HepG2 (cell line): ENCODE measurements around the gene ADIPOR2.

GRCh38 chr12:1530635-1531790 lies 63.4 kb downstream of the FBXL14 start:
- RRBS, 2 experiments = 2 to 3% methylated on average over 91 to 105 of the region's 151 CpGs
CAGE:
- cytosol, long polyA minus RNA = no peak
- cytosol, long polyA plus RNA = no peak
- long polyA plus RNA = no peak
- nucleus, long polyA minus RNA = no peak
- nucleus, long polyA plus RNA = no peak

DNA sequence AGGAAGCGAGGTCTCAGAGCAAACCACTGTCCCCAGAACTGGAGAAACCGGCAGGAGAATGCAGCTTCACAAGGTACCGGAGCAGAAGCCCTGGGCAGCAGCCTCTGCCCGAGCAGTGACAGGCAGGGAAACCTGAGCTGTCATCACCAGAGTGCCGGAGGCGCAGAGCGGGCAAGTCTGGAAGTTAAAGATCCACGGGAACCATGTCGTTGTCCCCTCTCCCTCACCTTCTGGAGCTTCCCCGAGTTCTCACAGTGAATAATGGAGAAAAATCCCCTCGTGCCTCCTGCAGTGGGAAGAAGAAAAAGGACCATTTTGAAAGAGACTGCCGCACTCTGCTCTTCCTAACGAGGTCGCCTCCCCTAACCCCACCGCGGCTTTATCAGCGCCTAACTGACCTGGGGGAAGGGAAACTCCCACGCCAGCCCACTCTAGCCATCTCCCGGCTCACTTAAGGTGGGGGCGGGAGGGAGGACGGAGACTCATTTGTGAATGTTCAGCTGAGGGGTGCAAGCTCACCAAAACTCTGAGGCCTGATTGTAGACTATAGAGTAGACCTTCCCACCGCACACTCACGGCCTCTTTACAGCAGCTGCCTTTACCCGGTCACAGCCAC lies 27.7 kb downstream of the FBXL14 start:
- RRBS, 2 experiments = 8 to 11% methylated on average over 3 of the region's 24 CpGs
CAGE:
- cytosol, long polyA minus RNA = no peak
- cytosol, long polyA plus RNA = no peak
- long polyA plus RNA = no peak
- nucleus, long polyA minus RNA = no peak
- nucleus, long polyA plus RNA = no peak

DNA sequence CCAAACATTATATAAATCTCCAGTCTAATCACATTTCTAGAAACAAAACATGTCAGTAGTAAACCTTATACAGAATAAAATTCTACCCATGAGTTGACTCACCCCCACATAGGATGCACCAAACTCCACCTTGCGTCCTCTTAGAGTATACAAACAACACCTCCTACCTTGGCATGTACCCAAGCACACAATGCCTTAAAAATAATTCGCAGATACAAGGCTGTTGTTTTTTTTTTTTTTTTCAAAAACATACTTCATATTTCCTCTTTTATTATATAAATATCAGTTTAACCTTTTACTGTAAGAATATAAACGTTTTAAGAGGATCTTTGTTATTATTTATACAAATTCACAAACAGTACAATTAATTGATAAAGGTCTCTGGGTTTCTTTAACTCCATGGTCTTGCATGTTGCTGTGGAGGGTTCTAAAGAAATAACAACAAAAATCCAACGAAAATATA lies 3.2 kb downstream of the FBXL14 start:
- RRBS, 2 experiments = no CpG with 5 or more reads among the region's 4 CpGs
CAGE:
- cytosol, long polyA minus RNA = no peak
- cytosol, long polyA plus RNA = no peak
- long polyA plus RNA = no peak
- nucleus, long polyA minus RNA = no peak
- nucleus, long polyA plus RNA = no peak

GRCh38 chr12:1591585-1592316 lies 2.6 kb downstream of the FBXL14 start:
- RRBS, 2 experiments = no CpG with 5 or more reads among the region's 6 CpGs
CAGE:
- cytosol, long polyA minus RNA = no peak
- cytosol, long polyA plus RNA = no peak
- long polyA plus RNA = start-site peak on the minus strand at chr12:1591611-1591697, 31 and 26 reads in 2 replicates
- nucleus, long polyA minus RNA = no peak
- nucleus, long polyA plus RNA = no peak

- RRBS, 2 experiments = no CpG with 5 or more reads among the region's 16 CpGs
CAGE:
- cytosol, long polyA minus RNA = no peak
- cytosol, long polyA plus RNA = no peak
- long polyA plus RNA = no peak
- nucleus, long polyA minus RNA = no peak
- nucleus, long polyA plus RNA = no peak
Observed at GRCh38 chr12:1616087-1616971, 12.7 kb upstream of the WNT5B start.

DNA sequence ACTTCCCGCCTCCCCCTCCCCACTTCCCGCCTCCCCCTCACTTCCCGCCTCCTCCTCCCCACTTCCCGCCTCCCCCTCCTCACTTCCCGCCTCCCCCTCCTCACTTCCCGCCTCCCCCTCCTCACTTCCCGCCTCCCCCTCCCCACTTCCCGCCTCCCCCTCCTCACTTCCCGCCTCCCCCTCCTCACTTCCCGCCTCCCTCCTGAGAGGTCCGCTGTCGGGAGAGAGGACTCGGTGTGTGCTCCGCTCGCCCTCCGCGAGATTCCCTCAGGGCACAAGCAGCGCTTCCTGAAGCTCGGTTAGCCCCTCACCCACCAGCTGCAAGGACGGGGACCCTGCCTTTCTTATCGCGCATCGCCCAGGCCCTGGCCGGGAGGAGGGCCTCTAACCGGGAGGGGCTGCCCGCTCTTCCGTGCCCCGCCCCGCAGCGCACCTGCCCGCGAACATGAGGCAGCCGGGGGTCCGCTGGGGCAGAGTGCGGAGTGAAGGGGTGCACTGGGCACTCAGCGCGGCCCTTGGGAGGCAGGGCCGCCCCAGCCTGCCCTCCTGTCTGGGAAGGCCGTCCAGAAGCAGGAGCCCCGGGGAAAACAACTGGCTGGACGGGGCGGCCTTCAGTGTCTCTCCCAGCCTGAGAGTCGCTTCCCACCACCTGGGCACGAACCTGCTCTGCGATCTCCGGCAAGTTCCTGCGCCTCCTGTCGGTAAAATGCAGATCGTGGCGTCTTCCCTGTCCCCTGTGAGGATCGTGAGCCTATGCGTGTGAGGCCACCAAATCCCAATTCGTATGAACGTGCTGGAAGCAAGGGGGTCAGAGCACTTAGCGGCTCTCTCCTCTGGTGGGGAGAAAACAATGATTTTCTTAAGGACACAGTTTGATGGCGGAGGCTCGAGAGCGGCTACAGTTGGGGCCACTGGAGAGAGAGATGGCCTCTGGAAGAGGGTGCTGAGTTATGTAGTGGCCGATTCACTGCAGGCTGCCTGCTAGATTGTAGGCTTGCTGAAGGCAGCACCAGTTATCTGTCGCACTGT lies 28.0 kb upstream of the ADIPOR2 start:
- RRBS, 2 experiments = 85 to 86% methylated on average over 17 of the region's 60 CpGs
CAGE:
- cytosol, long polyA minus RNA = no peak
- cytosol, long polyA plus RNA = no peak
- long polyA plus RNA = no peak
- nucleus, long polyA minus RNA = no peak
- nucleus, long polyA plus RNA = no peak

GRCh38 chr12:1690440-1690931 lies 384 bp upstream of the ADIPOR2 start:
- RRBS, 2 experiments = no CpG with 5 or more reads among the region's 22 CpGs
CAGE:
- cytosol, long polyA minus RNA = no peak
- cytosol, long polyA plus RNA = no peak
- long polyA plus RNA = no peak
- nucleus, long polyA minus RNA = no peak
- nucleus, long polyA plus RNA = no peak

GRCh38 chr12:1690932-1691869 lies at the start of gene ADIPOR2:
Gene ADIPOR2, plus strand, starts transcription at chr12:1691070.
- RRBS, 2 experiments = 1 to 2% methylated on average over 17 to 19 of the region's 92 CpGs
CAGE:
- cytosol, long polyA minus RNA = no peak
- cytosol, long polyA plus RNA = no peak
- long polyA plus RNA = start-site peak on the plus strand at chr12:1690988-1691191, 48 and 35 reads in 2 replicates
- nucleus, long polyA minus RNA = no peak
- nucleus, long polyA plus RNA = start-site peak on the plus strand at chr12:1691000-1691112, 70 and 91 reads in 2 replicates

DNA sequence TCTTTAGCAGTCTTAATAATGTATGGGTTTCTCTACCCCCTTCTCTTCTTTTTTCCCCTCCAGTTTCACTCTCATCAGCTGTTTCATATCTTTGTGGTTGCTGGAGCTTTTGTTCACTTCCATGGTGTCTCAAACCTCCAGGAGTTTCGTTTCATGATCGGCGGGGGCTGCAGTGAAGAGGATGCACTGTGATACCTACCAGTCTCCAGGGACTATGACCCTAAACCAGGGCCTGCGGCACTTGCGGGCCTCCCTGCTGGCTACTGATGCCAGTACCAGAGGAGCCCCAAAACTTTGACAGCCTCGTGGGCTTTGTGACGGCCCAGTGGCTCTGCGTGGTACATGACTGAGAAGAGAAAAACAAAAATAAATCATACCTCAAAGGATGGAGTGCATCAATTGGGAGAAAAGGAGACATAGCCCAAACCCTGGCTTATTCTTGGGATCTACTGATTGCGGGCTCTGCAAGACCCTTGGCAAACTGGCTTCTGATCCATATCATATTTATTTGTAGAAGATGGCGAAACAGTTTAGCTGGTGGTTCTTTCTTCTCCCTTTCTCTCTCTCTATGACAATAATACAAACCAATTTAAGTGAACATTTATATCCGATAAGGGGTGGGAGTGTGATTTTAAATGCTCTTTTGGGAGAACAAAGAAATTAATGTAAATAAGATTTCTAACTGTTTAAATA lies 34.3 kb upstream of the LRTM2 start:
- RRBS, 2 experiments = no CpG with 5 or more reads among the region's 11 CpGs
CAGE:
- cytosol, long polyA minus RNA = no peak
- cytosol, long polyA plus RNA = no peak
- long polyA plus RNA = start-site peak on the plus strand centred at position 532 of the sequence, 424 bp wide, 119 and 122 reads in 2 replicates
- nucleus, long polyA minus RNA = no peak
- nucleus, long polyA plus RNA = no peak

DNA sequence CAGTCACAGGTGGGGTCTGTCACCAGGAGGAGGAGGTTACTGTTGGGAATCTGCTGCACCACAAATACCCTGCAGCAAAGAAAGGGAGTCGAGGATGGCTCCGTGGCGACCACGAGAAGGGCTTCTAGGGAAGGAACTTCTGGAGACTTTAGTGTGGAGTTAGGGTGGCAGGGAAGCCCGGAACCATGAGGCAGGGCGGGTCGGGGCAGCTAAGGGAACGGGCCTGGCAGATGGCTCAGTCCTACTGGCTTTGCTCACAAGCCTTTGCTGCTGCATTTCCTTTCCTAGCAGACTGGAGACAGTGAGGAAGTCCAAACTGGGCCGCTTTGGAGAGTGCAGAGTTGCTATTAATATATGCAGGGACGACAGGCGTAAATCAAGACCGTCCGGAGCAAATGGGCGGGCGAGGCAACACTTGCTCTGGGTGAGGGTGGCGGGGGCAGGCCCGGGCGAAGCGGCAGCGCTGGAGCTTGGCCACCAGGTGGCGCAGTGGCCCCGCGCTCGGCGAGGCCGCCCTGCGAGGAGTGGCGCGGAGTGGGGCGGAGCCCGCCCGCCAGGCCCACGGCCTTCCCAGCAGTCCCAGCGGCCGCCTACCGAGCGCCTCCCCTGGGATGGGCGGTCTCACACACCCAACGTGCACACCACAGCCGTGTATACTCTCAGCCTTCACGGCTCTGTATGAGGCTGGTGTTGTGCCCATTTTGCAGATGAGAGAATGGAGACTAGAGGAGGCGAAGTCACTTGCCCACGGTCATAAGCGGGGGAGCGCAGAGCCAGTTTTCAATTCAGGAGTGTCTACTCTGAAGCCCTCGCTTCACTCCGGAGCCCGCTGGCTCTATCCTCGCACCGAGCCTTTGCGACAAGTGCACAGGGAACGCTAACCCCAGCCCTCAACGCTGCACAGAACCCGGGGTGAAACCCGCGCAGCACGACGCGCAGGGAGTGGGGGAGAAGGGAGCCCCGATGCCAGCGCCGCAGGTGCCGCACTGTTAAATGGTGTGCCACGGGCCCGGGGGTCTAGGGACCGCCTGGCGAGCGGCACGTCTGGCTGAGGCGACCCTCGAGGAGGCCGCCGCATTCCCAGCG lies 24.3 kb upstream of the LRTM2 start:
- RRBS, 2 experiments = 76% methylated on average over 27 of the region's 74 CpGs
CAGE:
- cytosol, long polyA minus RNA = no peak
- cytosol, long polyA plus RNA = no peak
- long polyA plus RNA = no peak
- nucleus, long polyA minus RNA = no peak
- nucleus, long polyA plus RNA = no peak

DNA sequence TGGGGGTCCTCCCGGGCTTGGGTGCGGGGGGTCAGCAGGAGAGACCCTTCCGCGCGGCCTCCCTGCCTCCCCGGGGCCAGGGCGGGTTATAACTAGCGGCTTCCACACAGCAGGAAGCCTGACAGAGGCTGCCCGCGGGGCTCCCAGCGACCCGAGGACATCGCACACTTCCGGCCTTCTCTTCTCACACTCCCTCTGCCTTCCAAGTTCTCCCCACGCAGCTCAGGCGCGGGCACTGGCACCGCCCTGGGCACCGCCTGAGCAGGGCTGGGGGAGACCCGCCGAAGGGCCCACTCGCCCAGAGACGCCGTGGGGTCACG lies 23.6 kb upstream of the LRTM2 start:
- RRBS, 2 experiments = 83 to 90% methylated on average over 6 to 10 of the region's 25 CpGs
CAGE:
- cytosol, long polyA minus RNA = no peak
- cytosol, long polyA plus RNA = no peak
- long polyA plus RNA = no peak
- nucleus, long polyA minus RNA = no peak
- nucleus, long polyA plus RNA = no peak

DNA sequence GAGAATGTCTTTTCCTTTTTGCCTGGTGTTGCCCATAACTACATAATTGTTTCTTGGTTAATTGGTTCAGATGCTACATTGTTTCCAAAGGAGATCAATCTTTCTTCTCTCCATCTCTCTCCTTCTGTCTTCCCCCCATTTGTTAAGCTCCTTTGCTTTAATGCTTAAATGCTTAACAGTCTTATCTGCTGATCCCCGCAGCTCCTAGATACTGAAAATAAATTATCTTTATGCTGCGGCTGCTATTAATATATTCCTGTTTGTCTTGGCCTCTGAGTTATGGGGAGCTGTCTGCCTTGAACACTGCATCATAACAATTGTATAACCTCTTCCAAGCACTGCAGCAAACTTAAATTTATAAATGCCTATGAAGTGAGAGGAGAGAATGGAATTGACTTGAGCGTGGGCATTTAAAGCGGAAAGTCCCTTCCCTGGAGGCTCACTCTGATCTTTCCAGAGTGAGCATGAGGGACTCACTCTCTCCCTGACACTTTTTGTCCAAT lies 23.0 kb upstream of the DCP1B start:
- RRBS, 2 experiments = no CpG with 5 or more reads among the region's 4 CpGs
CAGE:
- cytosol, long polyA minus RNA = no peak
- cytosol, long polyA plus RNA = no peak
- long polyA plus RNA = no peak
- nucleus, long polyA minus RNA = no peak
- nucleus, long polyA plus RNA = no peak

DNA sequence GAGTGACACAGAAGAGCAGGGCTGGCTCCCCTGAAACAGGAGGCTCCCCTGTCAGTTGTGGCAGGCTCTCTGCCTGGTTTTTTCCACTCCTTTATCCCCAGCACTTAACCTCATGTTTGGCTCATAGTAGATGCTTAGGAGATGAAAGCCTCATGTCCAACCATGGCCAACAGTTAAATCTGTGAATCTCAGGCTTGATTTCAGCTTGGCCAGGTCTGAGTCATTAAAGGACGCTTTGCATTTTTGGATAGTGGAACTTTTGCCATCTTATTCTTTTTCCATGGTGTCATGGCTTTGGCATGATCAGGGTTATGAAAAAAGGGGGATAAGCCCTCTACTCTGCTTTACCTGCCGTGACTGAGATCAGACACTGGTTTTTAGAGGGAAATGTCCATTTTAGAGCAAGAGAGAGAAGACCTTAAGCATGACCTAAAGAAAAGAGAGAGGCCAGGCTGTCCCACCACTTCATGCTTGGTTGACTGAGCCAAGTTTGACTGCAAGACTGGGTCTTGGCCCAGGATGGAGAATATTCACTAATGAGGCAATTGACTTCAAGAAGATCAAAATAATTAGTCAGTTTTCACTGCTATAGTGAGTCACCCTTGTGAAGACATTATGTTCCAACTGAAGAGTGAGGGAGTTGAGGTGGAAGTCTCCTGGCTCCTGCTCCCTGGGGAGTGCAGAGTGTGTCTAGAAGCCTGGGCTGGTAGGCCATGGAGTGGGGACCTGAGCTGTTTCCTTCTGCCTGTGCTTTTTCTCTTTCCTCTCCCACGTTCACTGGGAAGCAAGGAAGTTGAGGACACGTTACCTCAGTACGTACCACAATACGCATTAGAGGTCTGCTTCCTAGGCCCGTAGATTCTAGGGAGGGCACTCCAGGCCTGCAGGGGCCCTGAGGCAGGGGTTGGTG lies 117.4 kb downstream of the CACNA1C start:
- RRBS, 2 experiments = no CpG with 5 or more reads among the region's 7 CpGs
CAGE:
- cytosol, long polyA minus RNA = no peak
- cytosol, long polyA plus RNA = no peak
- long polyA plus RNA = no peak
- nucleus, long polyA minus RNA = no peak
- nucleus, long polyA plus RNA = no peak

GRCh38 chr12:2302324-2302492 lies 249.4 kb downstream of the CACNA1C start:
- RRBS, 2 experiments = no CpG with 5 or more reads among the region's 5 CpGs
CAGE:
- cytosol, long polyA minus RNA = no peak
- cytosol, long polyA plus RNA = no peak
- long polyA plus RNA = no peak
- nucleus, long polyA minus RNA = no peak
- nucleus, long polyA plus RNA = no peak

GRCh38 chr12:2335452-2336268 lies 282.9 kb downstream of the CACNA1C start:
- RRBS, 2 experiments = no CpG with 5 or more reads among the region's 5 CpGs
CAGE:
- cytosol, long polyA minus RNA = no peak
- cytosol, long polyA plus RNA = no peak
- long polyA plus RNA = no peak
- nucleus, long polyA minus RNA = no peak
- nucleus, long polyA plus RNA = no peak

DNA sequence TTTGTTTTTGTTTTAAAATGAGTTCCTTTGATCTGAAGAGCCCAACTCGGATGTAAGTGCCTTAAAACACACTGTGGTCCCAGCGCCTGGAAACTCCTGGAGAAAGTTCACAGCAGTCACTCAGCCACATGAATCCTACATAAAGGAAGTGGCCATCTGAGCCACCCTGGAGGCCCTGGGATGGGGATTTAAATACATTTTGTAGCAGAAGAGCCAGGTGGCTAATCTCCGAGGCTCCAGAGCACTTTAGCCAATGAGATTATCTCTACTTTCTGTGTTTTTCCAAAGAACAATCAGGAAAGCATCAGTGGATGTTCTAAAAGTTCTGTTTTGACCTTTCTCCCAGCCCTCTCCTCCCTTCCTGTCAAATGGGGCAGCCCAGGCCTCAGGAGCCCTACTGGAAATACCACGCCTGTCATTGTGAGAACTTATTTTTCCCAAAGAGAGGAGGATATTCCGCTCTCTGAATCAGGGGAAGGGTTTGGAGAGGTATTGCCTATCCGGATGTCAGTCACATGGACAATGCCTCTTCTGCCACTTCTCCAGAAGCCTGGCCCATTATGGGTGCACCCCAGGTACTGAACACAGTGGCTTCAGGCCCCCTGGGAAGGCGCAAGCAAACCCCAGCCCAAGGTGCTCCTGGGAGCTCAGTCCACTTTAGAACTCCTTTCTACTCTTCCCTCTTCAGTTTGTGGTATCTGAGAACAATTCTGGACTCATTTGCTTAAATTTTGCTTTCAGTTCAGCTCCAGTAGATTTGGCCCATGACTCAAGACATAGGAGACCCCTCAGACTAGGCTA lies 336.7 kb upstream of the FKBP4 start:
- RRBS, 2 experiments = no CpG with 5 or more reads among the region's 7 CpGs
CAGE:
- cytosol, long polyA minus RNA = no peak
- cytosol, long polyA plus RNA = no peak
- long polyA plus RNA = no peak
- nucleus, long polyA minus RNA = no peak
- nucleus, long polyA plus RNA = no peak

DNA sequence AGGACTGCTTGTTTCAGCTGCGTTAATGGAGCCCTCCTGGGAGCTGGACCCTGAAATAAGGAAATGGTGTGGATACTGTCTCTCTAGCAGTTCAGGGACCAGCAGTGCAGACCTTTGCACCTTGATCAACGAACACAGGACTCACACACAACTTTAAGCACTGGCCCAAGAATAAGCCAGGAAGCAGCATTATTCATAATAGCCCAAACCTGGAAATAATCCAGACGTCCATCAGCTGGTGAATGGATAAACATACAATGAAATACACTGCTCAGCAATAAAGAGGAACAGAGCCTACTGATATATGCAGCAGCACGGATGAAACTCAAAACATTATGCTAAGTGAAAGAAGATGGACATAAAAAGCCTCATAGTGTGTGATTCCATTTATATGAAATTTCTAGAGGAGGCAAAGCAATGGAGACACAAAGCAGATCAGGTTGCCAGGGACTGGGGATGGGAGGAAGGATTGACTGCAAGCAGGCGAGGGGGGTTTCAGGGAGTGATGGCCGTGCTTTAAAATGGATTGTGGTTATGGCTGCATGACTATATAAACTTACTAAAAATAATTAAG lies 303.9 kb upstream of the FKBP4 start:
- RRBS, 2 experiments = no CpG with 5 or more reads among the region's 6 CpGs
CAGE:
- cytosol, long polyA minus RNA = no peak
- cytosol, long polyA plus RNA = no peak
- long polyA plus RNA = no peak
- nucleus, long polyA minus RNA = no peak
- nucleus, long polyA plus RNA = no peak

DNA sequence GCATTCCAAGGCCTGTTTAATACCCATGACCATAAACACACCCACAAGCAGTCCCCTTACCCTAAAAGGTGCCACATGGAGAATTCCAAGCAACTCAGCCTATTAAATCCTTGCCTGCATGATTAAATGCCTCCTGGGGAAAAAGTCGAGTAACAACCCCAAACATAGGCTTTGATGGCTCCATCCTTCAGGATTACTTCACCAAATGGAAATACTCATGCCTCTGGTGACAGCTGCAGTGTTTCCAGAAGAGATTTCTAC lies 269.3 kb upstream of the FKBP4 start:
- RRBS, 2 experiments = no CpG with 5 or more reads among the region's 1 CpG
CAGE:
- cytosol, long polyA minus RNA = no peak
- cytosol, long polyA plus RNA = no peak
- long polyA plus RNA = no peak
- nucleus, long polyA minus RNA = no peak
- nucleus, long polyA plus RNA = no peak

- RRBS, 2 experiments = 48 to 69% methylated on average over 2 to 4 of the region's 10 CpGs
CAGE:
- cytosol, long polyA minus RNA = no peak
- cytosol, long polyA plus RNA = no peak
- long polyA plus RNA = no peak
- nucleus, long polyA minus RNA = no peak
- nucleus, long polyA plus RNA = no peak
Observed at GRCh38 chr12:2539768-2540376, 254.9 kb upstream of the FKBP4 start.

DNA sequence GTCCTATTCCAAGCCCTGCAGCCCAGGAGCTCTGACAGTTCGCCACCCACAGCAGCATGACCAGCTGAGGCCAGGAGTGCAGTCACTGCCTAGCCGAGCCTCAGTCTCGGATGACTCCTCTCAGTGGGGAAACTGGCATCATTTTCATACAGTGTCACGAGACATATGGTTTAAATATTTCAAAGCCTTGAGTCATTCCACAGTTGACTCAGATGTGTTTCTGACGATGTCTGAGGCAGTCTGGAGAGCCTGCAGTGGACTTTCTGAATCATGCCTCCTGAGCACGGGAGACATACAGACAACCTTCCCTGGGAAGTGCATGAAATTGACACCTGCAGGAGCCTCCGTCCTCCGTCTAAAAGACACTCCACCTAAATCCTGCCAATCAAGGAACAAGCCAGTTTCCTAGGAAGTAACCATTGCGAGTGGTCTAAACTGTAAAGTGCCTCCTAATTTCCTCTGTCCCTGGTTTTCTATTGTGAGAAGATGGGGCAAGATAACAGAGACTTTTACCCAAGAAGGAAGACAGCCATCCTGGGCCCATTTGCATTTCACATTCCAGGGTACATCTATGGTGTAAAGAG lies 180.9 kb upstream of the FKBP4 start:
- RRBS, 2 experiments = no CpG with 5 or more reads among the region's 9 CpGs
CAGE:
- cytosol, long polyA minus RNA = no peak
- cytosol, long polyA plus RNA = no peak
- long polyA plus RNA = no peak
- nucleus, long polyA minus RNA = no peak
- nucleus, long polyA plus RNA = no peak